ENCODE measurements around the genes SHISA5 and UCN2.

GRCh38 chr3:47228010-47228498 is 54.5 kb downstream of the KIF9 start:
- PRO-cap, 4 experiments = no peak in any of the 4 experiments
- RAMPAGE, long total RNA, 2 experiments = no peak in any of the 2 experiments
- RRBS = no CpG with 5 or more reads among the region's 1 CpG

GRCh38 chr3:47417385-47417989 is 36.7 kb downstream of the PTPN23 start:
- PRO-cap, 4 experiments = no peak in any of the 4 experiments
- RAMPAGE, long total RNA, 2 experiments = no peak in any of the 2 experiments
- RRBS = 76% methylated on average over 10 of the region's 34 CpGs

DNA sequence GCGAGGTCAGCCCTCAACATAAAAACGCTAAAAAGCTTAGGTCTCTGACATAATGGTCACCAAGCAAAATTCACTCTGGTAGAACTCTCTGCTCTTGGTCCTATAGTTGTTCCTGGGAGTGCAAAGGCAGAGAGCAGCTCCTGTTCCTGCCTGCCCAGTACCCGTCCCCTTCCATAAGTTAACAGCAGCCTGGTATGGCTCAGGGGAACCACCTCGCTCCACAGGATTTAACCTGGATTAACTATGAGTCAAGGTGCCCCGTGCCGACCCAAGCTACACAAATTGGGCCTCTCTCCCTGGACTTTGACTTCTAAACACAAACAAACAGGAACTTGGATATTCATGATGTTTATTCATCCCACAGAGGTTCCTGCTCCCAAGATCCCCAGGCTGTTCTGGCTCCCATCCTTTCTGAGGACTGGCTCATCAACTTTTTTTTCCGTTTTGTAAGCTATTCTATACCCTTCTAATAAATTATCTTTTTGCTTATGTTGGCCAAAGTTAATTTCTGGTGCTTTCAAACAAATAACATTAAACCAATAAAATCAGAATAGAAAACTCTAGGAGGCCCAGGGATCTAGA is 32.1 kb downstream of the SCAP start:
- PRO-cap, 4 experiments = no peak in any of the 4 experiments
- RAMPAGE, long total RNA, 2 experiments = no peak in any of the 2 experiments
- RRBS = no CpG with 5 or more reads among the region's 7 CpGs

DNA sequence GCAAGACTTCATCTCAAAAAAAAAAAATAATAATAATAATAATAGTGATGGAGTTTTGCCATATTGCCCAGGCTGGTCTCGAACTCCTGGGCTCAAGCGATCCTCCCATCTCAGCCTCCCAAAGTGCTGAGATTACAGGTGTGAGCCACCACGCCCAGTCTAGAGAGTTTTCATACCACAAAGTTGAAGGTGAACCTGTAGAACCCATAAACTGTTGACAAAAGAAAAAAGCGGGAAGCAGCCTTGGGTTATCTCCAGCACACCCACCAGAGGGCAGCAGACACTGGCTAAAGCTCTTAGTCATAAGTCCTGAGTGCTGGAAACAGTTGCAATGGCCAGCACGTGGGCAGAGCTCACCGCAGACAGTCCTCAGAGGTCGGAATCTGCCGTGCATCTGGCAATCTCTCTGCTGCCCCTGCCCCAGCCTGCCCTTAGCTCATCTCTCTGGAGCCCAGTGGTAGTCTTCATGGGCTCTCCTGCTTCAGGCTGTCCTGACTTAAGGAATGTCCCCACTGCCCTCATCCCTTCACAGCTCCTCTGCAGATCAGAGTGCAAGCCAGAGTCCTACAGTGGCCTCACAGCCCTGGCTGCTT is 8.6 kb upstream of the ELP6 start:
- PRO-cap, 4 experiments = no peak in any of the 4 experiments
- RAMPAGE, long total RNA, 2 experiments = no peak in any of the 2 experiments
- RRBS = no CpG with 5 or more reads among the region's 8 CpGs

DNA sequence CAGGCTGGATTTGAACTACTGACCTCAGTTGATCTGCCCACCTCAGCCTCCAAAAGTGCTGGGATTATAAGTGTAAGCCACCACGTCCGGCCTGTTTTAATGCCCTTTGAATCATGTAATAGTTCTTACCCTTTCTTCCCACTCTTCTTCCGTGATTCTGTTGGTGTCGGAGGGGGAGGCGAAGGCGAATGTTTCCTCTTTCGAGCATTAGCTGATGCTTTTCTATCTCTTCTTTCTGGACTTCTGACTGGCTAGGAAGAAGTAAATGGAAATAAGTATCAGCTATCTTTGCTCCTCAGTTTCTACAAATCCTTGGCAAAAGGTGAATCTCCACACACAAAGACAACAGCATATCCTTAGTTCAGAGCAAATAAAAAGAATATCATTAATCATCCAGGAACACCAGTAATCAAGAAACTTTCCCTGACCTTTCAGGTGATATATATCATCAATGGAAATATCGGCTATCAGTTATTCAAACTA is 75.4 kb downstream of the SMARCC1 start:
- PRO-cap, 4 experiments = no peak in any of the 4 experiments
- RAMPAGE, long total RNA, 2 experiments = no peak in any of the 2 experiments
- RRBS = no CpG with 5 or more reads among the region's 8 CpGs

DNA sequence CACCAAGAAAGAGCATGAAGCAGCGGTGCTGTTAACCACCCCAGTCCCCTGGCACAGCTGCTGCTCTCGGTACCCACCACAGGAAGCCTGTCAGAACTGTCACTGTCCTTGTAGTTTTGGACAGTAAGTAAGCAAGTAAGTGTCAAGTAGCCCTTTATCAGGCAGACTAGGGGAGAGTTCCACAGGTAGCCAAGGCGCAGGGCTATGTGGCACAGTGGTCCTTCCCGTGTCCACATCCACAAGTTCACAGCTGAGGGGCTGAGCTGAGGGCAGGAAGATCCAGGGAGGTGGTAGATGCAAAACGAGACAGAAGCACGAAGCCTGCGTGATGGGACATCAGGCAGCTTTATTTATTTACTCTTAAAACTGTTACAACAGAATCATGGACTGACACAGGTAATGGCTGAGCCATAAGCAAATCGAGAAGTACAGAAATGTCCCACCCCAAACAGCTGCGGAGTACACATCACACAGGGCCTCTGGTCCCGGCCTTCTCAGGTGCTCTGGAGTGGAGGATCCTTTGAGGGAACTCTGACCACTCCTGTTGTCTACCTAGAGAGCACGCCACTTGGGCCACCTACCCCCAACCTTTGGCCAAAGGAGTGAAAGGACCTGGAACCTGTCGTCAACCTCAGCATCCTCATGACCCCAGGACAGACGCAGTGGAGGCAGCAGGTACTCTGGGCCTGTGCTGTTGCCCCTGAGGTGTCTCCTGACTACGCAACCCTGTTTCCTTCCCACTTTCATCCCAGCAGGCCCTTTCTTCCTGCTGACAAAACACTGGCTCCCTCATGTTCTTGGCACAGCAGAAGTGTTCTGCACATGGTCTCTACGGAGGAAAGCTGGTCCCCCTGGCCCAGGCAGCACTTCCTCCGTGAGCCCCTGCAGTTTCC is 47.7 kb downstream of the DHX30 start:
- PRO-cap, 4 experiments = no peak in any of the 4 experiments
- RAMPAGE, long total RNA, 2 experiments = no peak in any of the 2 experiments
- RRBS = no CpG with 5 or more reads among the region's 16 CpGs

DNA sequence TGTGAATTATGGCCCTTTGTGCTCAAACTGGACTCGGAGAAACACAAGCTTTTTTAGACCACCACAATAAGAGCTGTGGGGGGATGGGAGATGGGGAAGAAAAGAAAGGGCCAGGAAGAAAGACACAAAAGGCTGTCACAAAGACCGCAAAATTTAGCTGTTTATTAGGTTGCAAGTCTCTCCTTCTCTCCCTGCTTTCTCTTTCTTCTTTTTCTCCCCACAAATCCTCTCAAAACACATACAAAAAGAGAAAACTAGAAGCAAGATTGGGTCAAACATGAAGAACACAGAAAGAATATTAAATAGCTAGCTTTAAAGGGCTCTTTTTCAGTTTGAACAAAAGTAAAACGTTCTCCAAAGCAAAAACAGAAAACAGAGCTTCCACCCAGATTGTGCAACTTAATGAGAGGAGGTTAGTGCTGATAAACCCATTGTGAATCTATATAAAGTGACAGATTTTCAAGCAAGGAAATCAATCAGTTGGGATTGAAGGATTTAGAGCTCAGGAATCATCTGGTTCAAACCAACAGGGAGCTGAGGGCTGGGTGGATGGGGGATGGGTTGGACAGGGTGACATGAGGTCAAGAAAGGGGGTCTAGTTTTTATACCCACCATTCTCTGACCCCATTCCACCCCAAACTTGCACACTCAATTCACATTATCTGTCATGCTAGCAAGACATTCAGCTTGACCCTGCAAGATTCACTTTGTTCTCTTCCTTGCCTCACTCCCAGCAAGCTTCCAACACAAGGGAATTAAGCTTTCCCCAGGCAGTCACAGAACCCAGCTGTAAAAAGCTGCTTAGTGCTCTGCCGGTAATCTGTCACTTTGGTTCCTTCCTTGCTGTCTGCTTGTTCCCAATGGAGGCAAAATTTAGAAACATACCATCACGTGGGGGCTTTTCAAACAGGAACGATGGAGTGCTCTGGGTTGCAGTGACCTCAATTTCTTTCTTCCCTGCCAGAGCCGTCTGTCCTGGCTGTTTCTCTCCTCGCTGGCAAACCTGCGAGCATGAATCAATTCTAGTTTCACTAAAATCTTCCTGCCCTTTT is 87.5 kb downstream of the DHX30 start:
- PRO-cap, 4 experiments = peak in 3 of 4 experiments; most common plus-strand start position 944 of the sequence (in 1); most common minus-strand start position 830 of the sequence (in 2)
- RAMPAGE, long total RNA, 2 experiments = no peak in any of the 2 experiments
- RRBS = no CpG with 5 or more reads among the region's 9 CpGs

- PRO-cap, 4 experiments = no peak in any of the 4 experiments
- RAMPAGE, long total RNA, 2 experiments = no peak in any of the 2 experiments
- RRBS = no CpG with 5 or more reads among the region's 1 CpG
Measured at GRCh38 chr3:47962077-47962303, 54.2 kb downstream of the MAP4 start.

DNA sequence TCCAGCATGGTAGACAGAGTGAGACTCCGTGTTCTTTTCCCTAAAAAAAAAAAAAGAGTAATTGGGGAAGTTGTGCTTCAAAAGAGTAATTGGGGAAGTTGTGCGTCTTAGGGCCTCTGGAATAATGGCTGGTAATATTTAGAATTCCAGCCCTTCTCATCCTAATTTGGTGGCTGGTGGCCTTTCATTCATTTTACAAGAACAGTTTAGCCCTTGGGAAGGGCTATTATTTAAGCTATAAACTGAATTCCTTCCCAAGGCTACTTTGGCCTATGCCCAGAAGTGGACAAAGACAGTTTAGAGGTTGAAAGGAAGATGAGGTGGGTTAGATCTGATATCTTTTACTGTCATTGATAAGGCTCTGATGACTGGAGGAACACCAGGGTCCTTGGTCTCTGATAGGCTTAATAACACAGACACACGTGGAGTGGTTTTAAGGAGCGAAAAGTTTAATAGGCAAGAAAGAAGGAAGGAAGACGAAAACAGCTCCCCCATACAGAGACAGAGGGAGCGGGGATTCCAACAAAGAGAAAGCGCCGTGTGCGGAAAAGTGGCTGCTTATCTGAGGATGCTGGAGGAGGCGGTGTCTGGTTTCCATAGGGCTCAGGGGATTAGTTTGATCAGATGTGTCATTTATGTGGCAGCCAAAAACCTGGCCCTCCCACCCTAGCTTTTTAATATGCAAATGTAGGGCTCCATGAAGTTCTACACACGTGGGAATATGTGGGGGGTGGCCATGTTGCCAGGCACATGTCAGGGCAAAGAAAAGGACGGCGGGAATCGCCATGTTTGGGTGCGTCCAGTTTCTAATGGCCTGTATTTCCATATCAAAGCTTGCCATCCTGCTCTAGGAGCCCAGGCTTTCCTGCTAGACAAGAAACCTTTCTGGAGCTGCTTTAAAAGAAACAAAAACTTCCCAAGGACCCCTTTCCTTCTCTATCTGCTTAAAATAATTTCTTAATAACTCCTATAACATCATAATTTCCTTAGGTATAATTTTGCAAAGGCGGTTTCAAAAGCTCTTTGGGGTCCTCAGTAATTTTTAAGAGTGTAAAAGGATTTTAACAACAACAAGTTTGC is 958 bp upstream of the ZNF589 start:
- PRO-cap, 4 experiments = no peak in any of the 4 experiments
- RAMPAGE, long total RNA, 2 experiments = no peak in any of the 2 experiments
- RRBS = no CpG with 5 or more reads among the region's 16 CpGs

- PRO-cap, 4 experiments = no peak in any of the 4 experiments
- RAMPAGE, long total RNA, 2 experiments = no peak in any of the 2 experiments
- RRBS = no CpG with 5 or more reads among the region's 12 CpGs
Measured at GRCh38 chr3:48402068-48402722, 27.7 kb downstream of the PLXNB1 start.

DNA sequence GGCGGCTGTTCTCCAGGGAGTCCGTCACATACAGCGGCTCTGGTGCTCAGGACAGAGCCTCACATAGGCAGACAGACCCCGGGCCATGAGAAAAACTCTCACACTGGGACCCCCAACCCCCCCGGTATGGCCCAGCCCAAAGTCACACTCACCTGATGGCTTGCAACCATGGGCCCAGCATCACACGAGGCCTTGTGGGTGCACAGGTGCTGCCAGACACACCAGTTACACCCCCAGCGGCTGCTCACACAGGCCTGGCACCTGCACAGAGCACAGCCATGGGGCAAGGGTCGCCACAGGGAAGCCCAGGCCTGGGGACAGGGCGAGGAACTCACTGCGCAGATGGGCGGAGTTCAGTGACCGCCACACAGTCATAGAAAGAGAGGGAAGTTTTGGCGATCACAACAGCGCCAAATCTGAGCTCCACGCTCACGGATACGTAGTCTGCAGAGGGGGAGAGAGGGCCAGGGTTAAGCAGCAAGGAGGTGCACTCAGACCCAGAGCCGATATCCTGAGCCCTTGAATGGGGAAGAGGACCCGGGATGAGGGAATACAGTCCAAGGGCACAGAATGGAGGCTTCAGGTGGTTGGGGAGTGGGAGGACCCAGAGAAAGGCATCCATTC is 9.3 kb downstream of the PLXNB1 start:
- PRO-cap, 4 experiments = no peak in any of the 4 experiments
- RAMPAGE, long total RNA, 2 experiments = no peak in any of the 2 experiments
- RRBS = no CpG with 5 or more reads among the region's 19 CpGs

- PRO-cap, 4 experiments = no peak in any of the 4 experiments
- RAMPAGE, long total RNA, 2 experiments = start-site peak on the minus strand in 1 of 2 experiments, at chr3:48422315-48422396 at its widest, 9 reads per replicate
- RRBS = no CpG with 5 or more reads among the region's 4 CpGs
Measured at GRCh38 chr3:48421941-48422662, 7.8 kb downstream of the PLXNB1 start.

GRCh38 chr3:48425138-48425767 is 4.6 kb downstream of the PLXNB1 start:
- PRO-cap, 4 experiments = peak in 1 of 4 experiments; most common plus-strand start chr3:48425523 (in 1)
- RAMPAGE, long total RNA, 2 experiments = no peak in any of the 2 experiments
- RRBS = 12% methylated on average over 7 of the region's 15 CpGs

- PRO-cap, 4 experiments = no peak in any of the 4 experiments
- RAMPAGE, long total RNA, 2 experiments = no peak in any of the 2 experiments
- RRBS = no CpG with 5 or more reads among the region's 3 CpGs
Measured at GRCh38 chr3:48430761-48431220, 905 bp upstream of the PLXNB1 start.

DNA sequence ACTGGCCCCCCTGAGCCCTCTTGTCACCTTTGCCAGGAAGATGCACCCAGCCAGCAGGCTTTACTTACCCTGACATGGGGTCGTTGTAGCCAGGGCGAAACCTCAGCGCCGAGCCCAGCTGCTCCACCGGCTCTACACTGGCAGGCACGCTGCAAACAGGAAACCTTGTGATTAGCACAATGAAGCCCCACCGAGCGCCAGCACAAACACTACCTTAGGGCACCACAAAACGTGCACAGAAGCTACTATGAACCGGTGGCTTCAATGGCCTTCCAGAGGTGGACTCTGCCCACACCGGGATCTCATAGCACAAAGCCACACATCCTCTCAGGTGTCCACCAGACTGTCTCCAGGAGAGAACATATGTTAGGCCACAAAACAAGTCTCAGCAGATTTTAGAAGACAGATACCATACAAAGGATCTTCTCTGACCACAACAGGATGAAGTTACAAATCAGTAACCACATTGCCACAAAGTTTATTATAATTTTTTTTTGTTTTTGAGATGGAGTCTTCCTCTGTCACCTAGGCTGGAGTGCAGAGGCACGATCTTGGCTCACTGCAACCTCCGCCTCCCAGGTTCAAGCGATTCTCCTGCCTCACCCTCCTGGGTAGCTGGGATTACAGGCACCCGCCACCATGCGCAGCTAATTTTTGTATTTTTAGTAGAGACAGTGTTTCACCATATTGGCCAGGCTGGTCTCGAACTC is 13.2 kb downstream of the TREX1 start:
- PRO-cap, 4 experiments = no peak in any of the 4 experiments
- RAMPAGE, long total RNA, 2 experiments = no peak in any of the 2 experiments
- RRBS = 60% methylated on average over 2 of the region's 17 CpGs

DNA sequence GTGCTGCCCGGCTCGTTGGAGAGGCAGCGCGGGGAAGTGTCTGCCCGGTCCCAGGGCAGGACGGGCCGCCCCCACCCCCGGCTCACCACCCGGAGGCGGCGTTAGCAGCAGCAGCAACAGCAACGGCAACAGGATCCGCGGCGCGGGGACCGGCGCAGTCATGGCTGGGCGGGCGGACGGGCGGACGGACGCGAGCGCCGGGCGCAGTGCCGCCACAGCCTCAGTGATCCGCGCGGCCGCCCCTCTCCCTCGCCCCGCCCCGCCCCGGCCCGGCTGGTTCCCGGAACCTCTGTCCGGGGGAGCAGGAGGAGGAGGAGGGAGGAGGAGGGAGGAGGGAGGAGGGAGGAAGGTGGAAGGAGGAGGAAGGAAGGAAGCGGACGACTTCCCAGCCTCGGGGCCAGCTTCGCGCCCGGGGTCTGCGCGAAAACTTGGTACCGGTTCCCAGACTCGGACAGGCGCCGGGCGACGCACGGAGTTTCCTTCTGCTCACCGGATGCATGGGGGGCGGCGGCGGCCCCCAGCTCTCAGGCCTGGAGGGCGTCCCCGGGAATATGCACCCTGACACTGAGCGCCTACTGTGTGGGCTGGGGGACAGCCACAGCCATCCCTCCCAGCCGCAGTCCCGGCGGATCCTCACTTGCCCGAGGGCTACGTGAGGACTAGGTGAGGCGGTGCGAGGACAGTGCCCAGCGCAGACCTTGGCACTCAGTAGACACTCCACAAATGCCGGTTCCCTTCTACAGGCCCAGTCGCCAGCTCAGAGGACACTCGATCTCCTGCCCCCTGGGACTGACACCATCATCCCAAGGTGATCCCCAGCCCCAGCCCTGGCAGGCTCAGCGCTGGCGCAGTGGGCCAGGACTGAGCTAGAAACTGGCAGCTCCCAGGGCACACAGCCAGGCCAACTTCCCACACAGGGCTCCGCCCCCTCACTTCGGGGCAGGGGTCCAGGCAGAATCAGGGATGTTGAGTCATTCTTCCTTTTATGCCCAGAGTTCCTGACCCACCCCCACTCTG is at the start of gene SHISA5:
SHISA5 (minus strand) TSS at position 242 of the 1,017 bp plus-strand sequence.
- PRO-cap, 4 experiments = peak in 4 of 4 experiments; most common plus-strand start position 155 of the sequence (in 4); most common minus-strand start position 875 of the sequence (in 4)
- RAMPAGE, long total RNA, 2 experiments = start-site peak on the minus strand in 1 of 2 experiments, centred at position 166 of the sequence, 17 reads per replicate
- RRBS = 3% methylated on average over 47 of the region's 77 CpGs

DNA sequence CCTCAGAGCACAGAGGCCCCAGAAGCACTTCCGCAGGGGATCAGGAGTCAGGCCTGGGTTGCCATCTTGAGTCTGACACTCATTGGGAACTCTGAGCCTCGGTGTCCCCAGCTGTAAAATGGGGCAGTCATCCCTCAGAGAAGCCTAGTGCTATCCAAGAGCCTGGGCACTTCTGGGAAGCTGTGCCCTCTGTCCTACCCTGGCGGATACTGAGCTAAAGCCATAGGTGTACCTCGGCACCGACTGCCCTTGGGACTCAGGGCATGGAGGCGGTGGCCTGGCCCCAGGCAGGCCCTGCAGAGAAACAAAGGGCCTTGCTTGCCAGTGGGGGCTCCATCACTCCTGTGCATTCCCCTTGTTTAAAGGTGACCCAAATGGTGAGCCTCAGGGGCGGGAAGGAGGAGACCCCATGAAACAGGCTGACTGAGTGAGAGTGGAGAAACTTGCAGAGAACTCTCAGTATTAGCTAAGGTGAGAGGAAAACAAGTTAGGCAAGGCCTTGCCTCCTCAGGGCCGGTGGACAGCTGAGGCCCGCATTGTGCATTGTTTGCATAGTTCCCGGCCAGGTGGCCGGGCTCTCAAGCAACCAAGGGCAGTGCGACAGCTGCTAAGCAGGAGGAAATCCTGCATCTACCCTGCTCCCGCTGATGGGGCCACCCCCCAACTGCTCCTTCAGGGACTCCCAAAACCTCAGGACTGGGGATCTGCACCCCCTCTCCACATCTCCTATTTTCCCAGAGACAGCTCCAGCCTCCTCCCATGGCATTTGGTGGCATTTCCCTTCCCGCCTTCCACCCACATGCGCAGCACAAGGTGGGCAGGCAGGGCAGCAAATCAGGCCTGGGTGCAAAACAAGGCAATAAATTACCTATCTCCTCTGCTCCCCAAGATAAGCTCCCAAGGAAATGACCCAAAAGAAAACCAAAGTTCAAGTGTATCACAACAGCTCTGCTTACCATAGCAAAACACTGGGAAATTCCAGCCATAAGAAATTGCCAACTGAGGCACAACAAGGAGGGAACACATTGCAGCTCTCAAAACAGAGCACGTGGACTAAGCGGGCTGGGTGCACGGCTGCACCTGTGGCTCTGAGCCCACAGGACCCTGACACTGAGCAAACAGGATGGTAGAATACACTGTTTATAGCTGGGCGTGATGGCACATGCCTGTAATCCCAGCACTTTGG is 4.2 kb downstream of the PFKFB4 start:
- PRO-cap, 4 experiments = peak in 1 of 4 experiments; most common plus-strand start position 595 of the sequence (in 1)
- RAMPAGE, long total RNA, 2 experiments = no peak in any of the 2 experiments
- RRBS = 42% methylated on average over 2 of the region's 19 CpGs

DNA sequence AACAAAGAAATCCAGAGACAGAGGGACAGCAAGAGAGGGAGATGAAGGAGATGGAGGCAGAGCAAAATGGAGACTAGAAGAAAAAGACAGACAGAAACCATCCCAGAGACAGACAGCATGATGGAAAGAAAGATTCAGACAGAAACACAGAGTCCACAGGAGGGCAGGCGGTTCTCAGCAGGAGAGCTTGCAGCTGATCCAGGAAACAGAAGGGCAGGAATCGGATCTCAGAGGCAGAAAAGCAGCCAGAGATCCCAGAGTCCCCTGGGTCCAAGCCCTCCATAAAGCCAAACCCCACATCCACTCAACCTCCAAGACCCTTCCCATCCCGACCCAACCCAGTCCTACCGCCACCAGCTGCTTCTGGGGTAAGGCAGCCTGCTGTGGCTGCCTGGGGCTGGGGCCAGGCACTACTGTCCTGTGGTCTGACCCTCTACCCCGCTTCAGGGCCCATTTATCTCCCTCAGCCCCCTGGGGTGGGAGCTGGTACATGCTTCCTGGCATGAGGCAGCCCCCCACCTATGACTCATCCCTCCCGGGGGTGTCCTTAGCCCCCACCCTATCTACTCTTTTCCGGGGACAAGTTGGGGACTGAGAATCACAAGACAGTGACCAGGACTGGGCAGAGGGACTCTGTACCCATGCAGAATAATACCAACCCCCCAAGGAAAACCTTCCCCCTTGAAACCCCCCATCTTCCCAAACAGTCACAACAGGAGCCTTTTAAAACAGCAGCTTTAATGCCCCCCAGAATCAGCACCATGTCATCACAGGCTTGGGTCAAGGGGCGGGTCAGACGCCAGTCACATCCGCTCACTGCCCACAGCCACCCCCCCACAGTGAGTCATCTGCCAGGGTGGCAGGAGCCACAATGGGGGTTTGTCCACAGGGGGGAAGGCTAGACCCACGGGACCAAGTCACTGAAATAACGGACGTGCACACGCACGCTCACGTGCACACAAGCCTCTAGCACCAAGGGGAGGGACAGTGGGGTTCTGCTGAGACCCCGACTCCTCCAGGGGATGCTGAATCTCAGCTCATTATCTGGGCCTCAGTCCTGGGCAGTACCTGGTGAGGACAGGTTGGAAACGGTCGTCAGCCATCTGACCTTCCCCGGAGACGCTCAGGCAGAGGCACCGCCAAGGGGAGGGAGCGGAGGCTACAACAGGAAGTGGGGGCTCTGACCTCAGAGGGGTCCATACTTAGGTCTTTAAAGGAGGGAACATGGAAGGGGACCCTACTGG is at the start of gene UCN2:
UCN2 (minus strand) TSS at position 427 of the 1,244 bp plus-strand sequence.
- PRO-cap, 4 experiments = no peak in any of the 4 experiments
- RAMPAGE, long total RNA, 2 experiments = no peak in any of the 2 experiments
- RRBS = 20% methylated on average over 1 of the region's 23 CpGs

DNA sequence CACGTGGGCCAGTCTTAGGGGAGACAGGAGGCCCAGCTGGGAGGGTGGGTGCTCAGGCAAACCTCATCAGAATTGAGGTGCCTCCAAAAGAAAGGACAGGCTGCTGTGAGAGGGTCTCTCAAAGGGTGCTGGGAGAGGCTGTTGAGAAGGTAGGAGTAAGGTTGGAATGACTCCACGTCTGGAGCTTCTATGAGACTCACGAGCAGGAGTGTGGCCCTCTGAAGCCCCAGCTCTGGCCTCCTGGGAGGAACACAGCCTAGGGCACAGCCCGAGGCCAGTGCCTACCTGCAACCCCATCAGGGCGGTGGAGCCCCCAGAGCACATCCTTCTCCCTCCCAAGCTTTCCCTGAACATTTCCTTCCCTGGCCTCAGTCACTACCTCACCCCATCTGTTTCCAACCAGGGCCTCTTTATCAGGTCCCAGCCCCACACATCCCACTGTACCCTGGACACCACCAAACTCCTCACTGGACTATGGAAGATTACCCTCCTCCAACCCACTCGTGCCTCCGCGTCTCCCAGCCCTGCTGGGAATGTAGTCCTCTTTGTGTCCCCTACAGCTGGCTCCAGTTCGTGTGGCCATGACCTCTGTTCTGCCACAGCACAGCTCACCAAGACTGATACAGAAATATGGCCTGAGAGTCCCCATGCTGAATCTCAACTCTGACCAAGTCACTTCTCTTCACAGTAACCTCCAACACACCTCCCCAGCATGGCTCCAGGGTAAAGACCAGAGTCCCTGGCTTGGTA is 2.0 kb upstream of the COL7A1 start:
- PRO-cap, 4 experiments = no peak in any of the 4 experiments
- RAMPAGE, long total RNA, 2 experiments = no peak in any of the 2 experiments
- RRBS = no CpG with 5 or more reads among the region's 9 CpGs

DNA sequence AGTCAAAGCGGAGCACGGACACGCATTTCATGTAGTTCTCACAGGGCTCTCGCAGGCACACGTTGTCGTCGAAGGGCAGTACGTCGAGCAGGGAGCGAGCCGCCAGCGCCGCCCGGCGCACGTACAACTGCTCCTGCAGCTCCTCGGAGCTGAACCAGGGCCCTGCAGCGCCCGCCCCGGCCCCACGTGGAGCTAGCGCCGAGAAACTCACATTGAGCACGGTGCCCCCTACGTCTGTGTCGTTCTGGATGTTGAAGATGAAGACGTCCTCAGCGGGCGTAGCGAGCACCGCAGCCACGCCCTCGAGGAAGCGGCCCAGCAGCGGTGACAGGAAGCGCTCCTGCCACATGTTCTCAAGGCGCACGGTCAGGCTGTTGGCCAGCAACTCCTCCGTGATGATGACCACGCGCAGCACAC is 5.8 kb downstream of the CELSR3 start:
- PRO-cap, 4 experiments = no peak in any of the 4 experiments
- RAMPAGE, long total RNA, 2 experiments = no peak in any of the 2 experiments
- RRBS = 17% methylated on average over 7 of the region's 41 CpGs